HTERT-HM (cell line): ENCODE results near the gene DFFB.

- RRBS: 4% methylated on average over 15 of the region's 82 CpGs
Observed at GRCh38 chr1:3063538-3064277, 5.3 kb upstream of the PRDM16 start.

DNA sequence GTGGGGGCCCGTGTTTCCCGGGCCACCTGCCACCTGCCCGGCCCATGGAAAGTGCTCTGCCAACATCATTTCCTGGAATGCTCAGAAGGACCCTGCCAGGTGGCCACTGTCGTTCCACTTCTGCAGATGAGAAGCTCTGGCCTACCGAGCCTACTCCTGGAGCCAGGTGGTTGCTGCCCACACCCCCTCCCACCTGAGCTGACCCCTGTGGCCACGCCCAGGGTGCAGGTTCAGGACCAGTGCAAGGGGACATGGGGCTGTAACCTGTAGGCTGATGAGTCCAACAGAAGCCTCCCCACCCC, 99.7 kb downstream of the PRDM16 start:
- RRBS: no CpG with 5 or more reads among the region's 6 CpGs

GRCh38 chr1:3314740-3315535, 139.5 kb upstream of the ARHGEF16 start:
- RRBS: no CpG with 5 or more reads among the region's 20 CpGs

DNA sequence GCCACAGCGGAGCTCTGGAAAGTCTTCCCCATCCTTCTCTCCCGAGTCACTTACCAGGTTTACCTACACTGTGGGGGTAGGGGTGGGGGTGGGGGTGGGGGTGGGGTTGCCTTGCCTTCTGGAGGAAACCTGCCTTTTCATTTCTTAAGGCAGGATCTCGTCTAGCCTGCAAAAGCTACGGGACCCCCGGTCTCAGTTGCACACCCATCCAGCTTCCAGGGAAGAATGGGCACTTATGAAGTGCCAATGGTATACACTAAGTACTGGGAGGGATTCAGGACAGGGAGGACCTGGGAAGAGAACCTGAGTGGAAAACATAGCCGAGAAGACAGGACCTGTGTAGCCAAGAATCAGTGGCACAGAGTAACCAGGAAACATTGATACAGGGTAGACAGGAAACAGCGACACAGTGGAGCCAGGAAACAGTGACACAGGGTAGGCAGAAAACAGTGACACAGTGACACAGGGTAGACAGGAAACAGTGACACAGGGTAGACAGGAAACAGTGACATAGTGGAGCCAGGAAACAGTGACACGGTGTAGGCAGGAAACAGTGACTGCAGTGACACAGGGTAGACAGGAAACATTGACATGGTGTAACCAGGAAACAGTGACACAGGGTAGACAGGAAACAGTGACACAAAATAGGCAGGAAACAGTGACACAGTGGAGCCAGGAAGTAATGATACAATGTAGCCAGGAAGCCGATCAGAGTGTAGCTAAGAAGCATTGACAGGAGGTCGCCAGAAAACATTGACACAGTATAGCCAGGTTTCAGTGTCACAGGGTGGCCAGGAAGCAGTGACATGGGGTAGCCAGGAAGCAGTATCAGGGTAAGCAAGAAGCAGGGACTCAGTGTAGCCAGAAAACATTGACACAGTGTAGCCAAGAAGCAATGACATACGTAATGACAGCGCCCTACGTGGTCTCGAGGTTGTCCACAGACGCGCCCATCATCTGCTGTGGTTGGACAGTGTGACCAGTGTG, 138.0 kb upstream of the ARHGEF16 start:
- RRBS: no CpG with 5 or more reads among the region's 16 CpGs

- RRBS: 10% methylated on average over 3 of the region's 17 CpGs
Observed at GRCh38 chr1:3320297-3321165, 133.9 kb upstream of the ARHGEF16 start.

DNA sequence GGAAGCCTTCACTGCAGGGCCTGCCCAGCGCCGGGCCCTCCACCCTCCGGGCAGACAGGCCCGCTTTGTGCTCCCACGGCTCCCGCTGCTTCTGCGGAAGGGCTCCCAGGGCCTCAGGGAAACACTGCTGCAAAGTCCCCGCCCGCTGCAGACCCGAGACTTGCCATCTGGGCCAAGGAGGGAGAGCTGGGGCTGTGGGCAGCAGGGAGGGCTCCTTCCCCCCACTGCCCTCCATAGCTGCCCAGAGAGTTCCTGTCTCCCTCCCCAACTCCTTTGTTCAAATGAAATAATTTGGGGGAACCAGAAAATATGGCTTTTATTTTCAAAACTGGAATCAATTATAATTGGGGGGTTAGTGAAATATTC, 35.2 kb downstream of the MEGF6 start:
- RRBS: no CpG with 5 or more reads among the region's 10 CpGs

GRCh38 chr1:3674709-3675151, 22.4 kb downstream of the TP73 start:
- RRBS: no CpG with 5 or more reads among the region's 11 CpGs

DNA sequence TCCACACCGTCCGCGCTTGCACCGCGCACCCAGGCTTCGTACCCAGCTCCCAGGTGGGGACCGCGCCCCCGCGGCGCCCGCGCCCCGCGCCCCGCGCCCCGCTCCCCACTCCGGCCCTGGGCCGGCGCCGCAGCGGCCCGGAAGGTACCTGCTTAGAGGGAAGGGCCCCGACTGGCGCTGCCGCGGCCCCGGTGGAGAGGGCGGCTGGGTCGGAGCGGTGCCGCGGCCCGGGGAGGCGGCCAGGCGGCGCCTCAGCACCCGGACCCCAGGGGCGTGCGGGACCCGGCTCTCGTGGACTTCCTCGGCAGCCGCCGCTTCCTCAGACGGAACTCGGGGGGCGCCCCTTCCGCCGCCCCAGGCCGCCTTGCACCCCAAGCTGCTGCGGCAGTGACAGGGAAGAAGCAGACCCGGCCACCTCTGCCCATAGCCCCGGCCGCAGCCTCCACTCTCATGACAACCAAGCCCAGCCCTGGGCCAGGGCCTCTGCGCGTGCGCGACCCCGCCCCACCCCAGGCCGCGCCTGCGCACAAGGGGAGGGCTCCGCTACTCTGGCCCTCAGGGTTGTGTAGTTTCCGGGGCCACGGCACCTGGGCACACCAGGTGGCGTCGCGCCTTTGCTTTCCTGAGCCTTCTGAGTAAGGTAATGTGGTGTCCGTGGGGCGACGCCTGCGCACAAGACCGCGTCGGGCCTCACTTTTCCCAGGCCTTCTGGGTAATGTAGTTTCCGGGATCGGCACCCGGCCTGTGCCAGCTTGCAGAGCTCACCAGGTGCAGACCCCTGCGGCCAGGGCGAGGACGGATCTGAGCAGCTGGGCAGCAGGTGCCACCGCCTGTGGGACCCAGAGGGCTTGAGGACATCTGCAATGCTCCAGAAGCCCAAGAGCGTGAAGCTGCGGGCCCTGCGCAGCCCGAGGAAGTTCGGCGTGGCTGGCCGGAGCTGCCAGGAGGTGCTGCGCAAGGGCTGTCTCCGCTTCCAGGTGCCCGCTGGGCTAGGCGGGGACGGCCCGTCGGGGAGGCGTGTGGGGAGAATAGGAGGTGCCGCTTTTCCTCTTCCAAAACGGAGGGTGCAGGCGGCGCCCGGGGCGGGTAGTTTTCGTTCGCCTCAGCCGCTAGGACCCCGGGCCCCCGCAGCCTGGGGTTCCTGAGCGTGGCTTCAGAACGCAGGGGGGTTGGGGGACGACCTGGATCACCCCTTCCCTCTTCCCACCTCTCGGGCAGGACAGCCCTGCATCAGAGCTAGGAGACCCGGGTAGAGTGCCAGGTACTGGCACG, at the start of gene DFFB:
TSS of gene DFFB (plus strand) at position 736 of the 1,272 bp plus-strand sequence.
- RRBS: 3% methylated on average over 26 of the region's 116 CpGs

DNA sequence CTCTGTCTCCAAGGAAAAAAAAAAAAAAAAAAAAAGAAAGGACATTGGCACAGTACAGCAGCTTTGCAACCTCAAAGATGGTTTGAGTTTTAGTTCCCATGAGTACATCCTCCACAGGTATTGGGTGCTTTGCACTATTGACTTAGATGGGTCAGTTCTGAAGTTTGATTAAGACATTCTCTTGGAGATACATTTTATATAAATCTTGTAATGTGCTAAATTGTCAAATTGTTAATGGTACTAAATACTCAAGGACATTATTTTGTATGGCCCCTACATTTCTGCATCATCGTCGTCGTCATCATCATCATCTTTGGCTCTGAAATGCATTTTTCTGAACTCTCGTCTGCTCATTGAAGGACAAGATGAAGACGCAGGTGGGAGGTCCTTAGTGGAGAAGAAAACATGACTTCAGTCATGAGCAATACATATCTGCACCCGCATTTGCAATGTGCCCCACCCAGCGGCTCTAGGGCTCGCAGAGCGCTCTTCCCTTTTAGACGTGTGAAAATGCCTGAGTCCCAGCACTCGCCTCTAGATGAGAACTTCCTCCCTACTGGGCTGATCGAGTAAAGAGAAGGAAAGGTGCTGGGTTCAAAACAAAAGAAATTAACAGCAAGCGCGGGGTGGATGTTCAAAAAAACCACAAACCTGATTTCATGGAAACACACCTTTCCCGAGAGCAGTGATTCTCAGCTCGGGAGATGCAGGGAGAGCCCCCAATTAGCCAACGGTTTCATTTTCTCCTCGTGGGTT, 10.2 kb downstream of the C1orf174 start:
- RRBS: no CpG with 5 or more reads among the region's 18 CpGs

DNA sequence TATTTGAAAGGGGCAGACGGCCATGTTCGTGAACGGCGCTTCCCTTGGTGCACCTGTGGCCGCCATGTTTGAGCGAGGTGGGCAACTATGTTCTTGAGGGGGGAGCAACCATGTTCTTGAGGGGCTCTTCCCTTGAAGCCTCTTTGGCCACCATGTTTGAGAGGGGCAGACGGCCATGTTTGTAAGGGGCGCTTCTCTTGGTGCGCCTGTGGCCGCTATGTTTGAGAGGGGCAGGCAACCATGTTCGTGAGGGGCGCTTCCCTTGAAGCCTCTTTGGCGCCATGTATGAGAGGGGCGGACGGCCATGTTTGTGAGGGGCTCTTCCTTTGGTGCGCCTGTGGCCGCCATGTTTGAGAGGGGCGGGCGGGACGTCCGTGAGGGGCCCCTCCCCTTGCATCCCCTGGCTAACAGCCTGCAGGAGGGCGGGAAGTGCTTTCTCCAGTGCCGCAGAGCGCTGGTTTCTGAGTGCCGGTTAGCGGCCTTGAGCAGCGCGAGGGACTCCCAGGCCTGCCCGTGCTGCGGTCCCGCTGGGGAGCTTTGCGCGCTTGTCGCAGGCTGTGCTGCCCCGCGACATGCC, 571 bp upstream of the C1orf174 start:
- RRBS: no CpG with 5 or more reads among the region's 36 CpGs

GRCh38 chr1:3948203-3948632, 48.1 kb upstream of the C1orf174 start:
- RRBS: 10% methylated on average over 2 of the region's 11 CpGs

GRCh38 chr1:3976726-3977186, 76.7 kb upstream of the C1orf174 start:
- RRBS: no CpG with 5 or more reads among the region's 25 CpGs

GRCh38 chr1:6006870-6007293, 14.7 kb upstream of the NPHP4 start:
- RRBS: no CpG with 5 or more reads among the region's 12 CpGs

- RRBS: 48% methylated on average over 4 of the region's 20 CpGs
Observed at GRCh38 chr1:6028134-6028950, 17.3 kb upstream of the KCNAB2 start.

- RRBS: 41% methylated on average over 4 of the region's 33 CpGs
Observed at GRCh38 chr1:6097312-6098209, 51.9 kb downstream of the KCNAB2 start.

- RRBS: 4% methylated on average over 3 of the region's 31 CpGs
Observed at GRCh38 chr1:6099486-6100531, 54.1 kb downstream of the KCNAB2 start.

DNA sequence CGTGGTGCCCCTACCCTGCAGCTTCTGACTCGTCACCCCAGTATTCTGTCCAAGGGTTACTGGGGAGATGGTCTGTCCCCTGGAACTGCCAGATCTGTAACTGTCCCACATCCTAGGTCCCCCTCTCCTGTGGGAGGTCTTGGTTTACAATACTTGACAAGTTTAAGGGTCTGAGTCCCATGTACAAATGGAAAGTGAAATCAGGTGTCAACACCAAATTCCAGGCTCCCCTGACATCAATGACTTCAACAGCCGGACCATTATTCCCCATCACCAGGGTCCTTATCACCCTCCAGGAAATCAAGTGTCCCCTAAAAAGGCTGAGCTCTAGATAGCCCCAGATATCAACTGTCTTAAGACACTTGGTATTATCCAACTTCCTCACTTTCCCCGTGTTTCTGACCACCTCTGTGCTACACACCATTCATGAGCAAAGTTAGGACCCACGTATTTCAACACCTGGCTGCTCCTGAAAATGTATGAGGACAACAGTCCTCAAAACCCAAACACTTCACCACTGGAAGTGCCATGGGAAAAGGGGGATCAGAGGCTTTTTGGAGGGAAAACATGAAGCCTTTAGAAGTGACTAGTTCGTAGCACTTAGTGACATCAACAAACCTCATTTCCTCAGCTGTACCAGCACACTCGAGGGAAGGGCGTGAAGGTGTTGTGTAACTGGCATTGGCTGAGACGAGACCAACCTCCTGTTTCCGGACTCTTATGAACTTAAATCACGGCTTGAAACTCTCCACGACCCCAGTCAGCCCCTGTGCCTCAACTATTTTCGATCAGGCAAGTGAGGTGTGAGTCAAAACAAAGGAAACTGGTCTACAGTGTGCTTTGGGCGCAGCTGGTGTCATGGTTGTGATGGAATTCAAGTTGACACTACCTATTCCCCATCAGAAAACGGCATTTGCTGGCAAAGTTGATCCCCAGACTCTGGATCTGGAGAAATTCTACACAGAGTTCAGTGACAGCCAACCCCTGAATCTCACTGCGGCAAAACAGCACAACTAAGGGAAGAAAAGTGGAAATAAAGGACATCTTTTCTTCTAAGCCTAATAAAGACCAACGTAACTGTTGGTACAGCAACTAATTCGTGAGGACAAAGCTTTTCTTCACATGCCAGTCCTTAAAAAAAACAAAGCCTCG, 4.1 kb upstream of the CHD5 start:
- RRBS: no CpG with 5 or more reads among the region's 19 CpGs

DNA sequence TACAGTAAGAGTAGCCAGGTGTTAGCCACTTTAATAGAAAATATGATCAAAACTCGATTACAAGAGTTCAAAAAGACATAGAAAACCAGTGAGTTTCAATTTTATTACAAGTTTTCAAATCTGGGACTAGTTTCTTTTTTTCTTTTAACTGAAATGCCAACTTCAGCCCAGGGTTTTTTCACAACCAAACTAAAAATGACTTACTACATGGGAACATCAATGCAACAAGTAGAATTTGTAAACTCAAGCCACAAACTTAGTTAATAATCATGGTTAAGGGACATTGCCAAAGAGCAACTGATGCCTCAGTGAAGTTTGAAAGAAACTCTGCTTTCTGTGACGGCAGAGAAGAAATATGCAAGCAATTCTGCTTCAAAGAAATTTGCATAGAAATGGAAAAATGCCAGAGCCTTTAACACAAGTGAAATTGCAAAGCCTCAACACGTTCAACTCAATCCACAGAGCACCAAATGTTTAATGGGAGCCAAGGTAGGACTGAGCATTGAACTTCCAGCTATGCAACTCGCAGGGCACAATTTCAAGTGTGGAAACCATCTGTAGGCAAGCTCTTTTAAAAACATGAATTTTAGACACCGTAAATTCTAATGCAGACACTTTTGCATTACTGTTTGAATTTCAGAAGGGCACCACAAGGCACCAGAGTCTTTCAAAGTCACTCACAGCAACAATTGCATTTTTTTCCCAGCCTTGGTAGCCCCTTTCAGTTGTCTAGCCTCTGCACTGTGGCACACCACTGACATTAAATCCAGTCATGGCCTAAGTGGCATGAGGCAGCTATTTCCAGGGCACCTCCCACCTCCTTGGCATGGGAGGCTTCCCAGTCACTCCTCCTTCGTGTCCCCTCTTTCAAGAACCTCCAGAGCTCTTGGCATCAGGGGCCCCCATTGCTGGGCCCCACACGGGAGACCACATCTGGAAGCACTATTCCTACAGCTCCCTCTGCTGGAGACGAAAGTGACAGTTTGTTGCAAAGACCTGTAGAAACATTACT, 5.2 kb upstream of the CHD5 start:
- RRBS: no CpG with 5 or more reads among the region's 8 CpGs

GRCh38 chr1:6334315-6334611, 59.3 kb downstream of the ACOT7 start:
- RRBS: no CpG with 5 or more reads among the region's 6 CpGs

DNA sequence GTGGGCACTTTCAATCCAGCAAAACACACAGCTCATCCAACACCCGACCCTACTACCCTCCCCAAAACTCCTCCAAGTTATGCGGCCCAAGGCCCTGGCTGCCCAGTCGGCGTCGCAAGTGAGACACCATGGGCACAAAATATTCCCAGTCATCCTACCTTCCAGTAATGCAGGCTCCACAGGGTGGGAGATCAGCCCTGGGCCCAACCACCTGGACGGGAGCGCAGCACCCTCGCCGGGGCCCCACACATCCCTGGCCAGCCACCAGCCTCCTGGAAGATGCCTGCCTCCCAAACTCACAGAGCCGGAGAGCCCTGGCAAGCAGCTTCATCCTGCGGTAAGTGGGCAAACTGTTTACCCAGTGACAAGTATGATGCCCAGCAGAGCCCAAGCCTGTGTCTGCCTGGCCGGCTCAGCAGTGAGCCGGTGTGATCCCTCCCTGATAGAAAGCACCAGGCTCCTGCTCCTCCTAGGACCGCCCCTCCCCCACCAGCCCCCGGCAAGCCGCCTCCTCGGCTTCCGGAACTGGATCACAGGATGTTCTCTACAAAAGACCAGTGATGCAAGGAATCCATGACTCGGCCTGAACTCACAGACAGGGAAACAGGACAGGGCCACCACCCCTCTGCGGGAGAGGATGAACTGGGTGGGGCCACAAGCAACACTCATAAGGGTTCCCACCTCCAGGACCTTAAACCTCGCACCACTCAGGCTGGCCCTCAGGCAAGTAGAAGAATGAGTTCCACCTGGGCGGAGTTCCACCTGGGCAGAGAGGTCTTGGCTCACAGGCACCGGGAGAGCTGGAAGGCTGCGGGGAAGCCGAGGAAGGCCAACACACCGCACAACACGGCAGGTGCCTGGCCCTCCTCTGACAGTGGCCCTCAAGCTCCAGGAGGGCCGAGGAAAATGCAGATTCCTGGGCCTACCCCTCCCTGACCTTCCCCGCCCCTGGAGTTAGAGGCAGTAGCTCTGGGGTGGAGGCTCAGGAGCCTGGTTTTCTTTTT, 7.9 kb downstream of the ACOT7 start:
- RRBS: 34% methylated on average over 7 of the region's 29 CpGs